ENCODE measurements around the gene KLHL8.

DNA sequence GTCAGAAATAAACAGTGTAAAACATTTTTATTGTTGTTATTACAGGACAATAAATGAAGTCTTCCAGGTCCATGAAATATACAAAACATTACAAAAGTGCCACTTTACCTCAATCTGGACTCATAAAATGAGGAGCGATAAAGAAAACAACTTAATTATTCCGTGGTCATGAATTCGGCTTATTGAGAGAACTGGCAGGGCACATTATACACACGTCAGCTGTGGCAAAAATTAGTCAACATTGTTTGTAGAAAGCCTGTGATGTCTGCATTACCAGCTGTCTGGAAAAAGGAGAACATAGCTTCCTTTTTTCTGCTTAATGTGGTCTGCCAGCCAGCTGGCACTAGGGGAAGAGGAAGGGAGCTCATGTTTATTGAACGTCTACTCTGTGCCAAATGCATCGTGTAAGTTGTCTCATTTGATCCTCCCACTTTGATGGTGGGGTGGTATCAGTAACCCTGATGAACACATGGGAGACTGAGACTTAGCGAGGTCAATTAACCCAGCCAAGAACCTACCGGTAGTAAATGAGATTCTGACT is 367.6 kb downstream of the ARHGAP24 start:
- RRBS = no CpG with 5 or more reads among the region's 8 CpGs

DNA sequence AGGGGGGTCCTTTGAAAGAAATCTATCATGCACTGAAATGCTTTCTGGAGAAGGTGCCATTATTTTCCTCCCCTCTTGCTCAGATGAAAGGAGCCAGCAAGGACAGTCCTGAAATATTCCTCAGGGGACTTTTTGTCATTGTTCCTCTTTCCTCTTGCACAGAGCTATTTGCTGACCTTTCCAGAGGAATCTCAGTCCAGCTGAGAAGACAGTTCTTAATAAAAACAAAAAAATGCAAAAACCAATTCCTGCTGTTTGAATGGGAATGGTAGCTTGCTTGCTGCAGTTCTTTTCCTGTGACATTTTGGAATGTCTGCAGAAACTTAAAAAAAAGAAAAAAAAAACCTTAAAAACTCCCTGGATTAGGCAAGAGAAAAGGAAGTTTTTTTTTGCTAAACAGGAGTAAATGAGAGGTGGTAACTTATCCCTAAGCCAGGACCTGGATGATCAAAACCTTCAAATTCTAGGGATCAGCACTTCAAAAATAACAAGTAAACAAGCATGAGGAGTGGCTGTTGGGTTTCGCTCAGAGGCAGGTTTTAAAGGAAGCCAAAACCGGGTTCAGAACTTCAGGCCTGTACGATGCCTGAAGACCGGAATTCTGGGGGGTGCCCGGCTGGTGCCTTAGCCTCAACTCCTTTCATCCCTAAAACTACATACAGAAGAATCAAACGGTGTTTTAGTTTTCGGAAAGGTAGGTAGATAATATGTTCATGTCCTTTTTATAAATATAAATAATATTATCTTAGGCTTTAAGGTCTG is 429.3 kb downstream of the MAPK10 start:
- RRBS = no CpG with 5 or more reads among the region's 7 CpGs

GRCh38 chr4:85994796-85995781 is 364.8 kb downstream of the MAPK10 start:
- RRBS = no CpG with 5 or more reads among the region's 12 CpGs

DNA sequence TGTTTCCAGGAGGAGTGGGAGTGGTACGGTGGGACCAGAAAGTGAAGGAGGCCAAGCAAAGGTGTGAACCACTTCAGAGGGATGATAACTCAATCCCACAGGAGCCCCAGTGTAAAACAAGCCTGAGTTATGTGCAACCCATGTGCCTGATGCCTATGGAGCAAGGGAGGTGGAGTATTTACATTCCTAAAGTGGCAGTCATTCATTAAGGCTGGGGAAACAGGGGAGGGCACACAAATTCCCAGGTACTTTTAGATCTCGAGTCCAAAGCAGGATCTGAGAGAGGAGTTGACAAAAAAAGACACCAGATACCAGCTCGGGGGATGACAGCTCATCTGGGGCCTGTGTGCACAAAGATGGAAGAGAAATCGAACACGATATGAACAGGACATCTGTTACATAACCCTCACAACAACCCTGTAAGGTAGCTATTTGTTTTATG is 91.7 kb upstream of the MAPK10 start:
- RRBS = no CpG with 5 or more reads among the region's 5 CpGs

DNA sequence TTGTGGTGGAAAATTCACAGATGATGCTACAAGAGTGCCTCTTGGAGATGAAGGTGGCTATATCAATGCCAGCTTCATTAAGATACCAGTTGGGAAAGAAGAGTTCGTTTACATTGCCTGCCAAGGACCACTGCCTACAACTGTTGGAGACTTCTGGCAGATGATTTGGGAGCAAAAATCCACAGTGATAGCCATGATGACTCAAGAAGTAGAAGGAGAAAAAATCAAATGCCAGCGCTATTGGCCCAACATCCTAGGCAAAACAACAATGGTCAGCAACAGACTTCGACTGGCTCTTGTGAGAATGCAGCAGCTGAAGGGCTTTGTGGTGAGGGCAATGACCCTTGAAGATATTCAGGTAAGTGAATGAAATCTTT is 41.7 kb downstream of the SLC10A6 start:
- RRBS = no CpG with 5 or more reads among the region's 3 CpGs

- RRBS = 24% methylated on average over 3 of the region's 18 CpGs
These were observed 1.3 kb downstream of the AFF1 start for GRCh38 chr4:86936046-86936551.

DNA sequence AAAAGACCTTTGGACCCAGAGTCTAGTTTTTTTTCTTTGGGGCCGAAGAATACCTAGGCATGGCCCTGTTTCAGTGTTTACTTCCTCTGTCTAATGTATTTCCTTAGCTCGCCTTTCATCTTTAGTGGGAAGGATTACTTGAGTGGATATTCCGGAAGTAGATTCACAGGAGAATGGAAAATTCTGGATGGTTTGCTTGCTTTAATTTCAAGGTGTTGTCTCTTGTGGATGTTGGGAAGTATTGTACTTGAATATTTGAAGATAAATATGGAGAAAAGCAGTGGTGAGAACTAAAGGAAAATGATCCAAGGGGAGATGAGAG is 1.7 kb downstream of the AFF1 start:
- RRBS = no CpG with 5 or more reads among the region's 3 CpGs

GRCh38 chr4:86960049-86960374 is 25.2 kb downstream of the AFF1 start:
- RRBS = no CpG with 5 or more reads among the region's 5 CpGs

- RRBS = no CpG with 5 or more reads among the region's 5 CpGs
These were observed 47.0 kb downstream of the AFF1 start for GRCh38 chr4:86981730-86982255.

DNA sequence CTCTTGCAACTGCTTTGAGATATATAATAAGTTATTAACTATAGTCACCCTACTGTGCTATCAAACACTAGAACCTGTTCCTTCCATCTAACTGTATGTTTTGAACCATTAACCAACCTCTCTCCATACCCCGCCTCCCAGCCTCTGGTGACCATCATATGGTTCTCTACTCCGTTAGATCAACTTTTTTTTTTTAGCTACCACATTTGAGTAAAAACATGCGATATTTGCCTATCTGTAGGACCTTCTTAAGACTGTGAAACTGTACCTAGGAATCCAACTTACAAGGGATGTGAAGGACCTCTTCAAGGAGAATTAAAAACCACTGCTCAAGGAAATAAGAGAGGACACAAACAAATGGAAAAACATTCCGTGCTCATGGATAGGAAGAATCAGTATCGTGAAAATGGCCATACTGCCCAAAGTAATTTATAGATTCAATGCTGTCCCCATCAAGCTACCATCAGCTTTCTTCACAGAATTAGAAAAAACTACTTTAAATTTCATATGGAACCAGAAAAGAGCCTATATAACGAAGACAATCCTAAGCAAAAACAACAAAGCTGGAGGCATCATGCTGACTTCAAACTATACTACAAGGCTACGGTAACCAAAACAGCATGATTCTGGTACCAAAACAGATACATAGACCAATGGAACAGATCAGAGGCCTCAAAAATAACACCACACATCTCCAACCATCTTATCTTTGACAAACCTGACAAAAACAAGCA is 53.6 kb downstream of the AFF1 start:
- RRBS = no CpG with 5 or more reads among the region's 7 CpGs

GRCh38 chr4:87034813-87035118 is 100.0 kb downstream of the AFF1 start:
- RRBS = no CpG with 5 or more reads among the region's 5 CpGs

- RRBS = no CpG with 5 or more reads among the region's 5 CpGs
These were observed 104.0 kb downstream of the AFF1 start for GRCh38 chr4:87038712-87039279.

GRCh38 chr4:87107875-87108711 is 112.3 kb downstream of the KLHL8 start:
- RRBS = no CpG with 5 or more reads among the region's 8 CpGs

GRCh38 chr4:87114838-87115395 is 105.5 kb downstream of the KLHL8 start:
- RRBS = no CpG with 5 or more reads among the region's 15 CpGs

DNA sequence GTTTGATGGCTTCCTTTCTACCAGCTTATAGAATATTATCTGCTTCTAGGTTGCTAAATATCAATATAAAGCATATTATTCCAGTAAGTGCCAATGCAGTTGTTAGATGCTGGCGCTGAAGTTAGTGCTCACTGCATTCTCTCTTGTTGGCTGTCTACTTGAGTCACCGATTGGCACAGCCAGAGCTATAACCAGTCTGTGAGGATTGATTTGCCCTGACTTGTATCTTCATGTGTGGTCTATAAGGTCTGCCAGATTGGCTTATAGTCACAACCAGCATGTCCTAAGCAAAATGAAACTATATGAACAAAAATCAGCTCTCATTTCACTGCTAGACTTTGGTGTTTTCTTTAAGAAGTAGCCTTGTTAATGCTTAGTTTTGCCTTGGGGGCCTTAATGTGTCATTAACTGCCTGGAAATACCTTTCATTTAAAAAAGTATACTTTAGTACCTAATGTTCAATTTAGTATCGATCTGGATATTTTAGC is 98.7 kb downstream of the KLHL8 start:
- RRBS = no CpG with 5 or more reads among the region's 3 CpGs

DNA sequence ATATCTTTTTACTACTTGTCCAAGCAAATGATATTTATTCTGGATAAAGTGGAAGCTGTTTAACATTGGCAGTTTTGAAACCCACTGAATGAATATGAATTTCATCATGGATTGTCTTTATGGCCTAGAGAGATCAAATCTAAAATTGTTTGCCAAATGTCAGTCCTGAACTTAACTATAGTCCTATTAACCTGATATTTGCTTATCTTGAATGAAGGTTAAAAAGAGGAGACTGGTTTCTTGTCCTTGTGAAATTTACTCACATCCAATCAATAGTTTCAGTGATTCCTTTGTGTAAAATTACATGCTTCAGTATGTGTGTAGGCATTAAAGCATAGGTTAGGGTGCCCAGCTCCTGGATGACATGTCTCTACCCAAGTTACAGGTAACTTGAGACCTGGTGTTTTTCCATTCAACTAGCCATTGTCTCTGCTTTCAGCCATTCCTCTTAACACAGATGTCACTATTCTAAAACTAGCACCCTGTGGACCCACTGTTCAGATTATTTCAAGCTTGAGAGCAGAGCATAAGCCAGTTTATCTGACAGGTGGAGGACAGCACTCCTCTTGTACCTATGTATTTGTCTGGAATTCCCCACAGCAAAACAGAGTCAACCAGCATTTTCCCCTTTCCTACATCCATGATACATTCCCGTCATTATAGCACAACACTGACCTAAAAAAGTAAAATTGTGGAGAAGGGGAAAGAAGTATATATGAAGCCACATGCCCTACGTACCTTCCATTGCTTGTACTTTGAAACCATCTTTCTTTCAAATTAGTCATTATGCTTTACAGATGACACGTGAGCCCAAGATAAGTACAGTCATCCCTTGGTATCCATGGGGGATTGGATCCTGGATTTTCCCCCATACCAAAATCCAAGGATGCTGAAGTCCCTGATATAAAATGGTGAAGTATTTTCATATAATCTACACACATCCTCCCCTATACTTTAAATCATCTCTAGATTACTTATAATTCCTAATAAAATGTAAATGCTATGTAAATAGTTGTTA is 73.5 kb downstream of the KLHL8 start:
- RRBS = no CpG with 5 or more reads among the region's 3 CpGs

GRCh38 chr4:87220272-87220869 is at the start of gene KLHL8:
Gene KLHL8 (minus strand): TSS chr4:87220618.
- RRBS = 3% methylated on average over 21 of the region's 62 CpGs

GRCh38 chr4:87476899-87477362 is 52.2 kb downstream of the SPARCL1 start:
- RRBS = no CpG with 5 or more reads among the region's 3 CpGs

- RRBS = no CpG with 5 or more reads among the region's 8 CpGs
These were observed 27.6 kb downstream of the DMP1 start for GRCh38 chr4:87677551-87678141.

DNA sequence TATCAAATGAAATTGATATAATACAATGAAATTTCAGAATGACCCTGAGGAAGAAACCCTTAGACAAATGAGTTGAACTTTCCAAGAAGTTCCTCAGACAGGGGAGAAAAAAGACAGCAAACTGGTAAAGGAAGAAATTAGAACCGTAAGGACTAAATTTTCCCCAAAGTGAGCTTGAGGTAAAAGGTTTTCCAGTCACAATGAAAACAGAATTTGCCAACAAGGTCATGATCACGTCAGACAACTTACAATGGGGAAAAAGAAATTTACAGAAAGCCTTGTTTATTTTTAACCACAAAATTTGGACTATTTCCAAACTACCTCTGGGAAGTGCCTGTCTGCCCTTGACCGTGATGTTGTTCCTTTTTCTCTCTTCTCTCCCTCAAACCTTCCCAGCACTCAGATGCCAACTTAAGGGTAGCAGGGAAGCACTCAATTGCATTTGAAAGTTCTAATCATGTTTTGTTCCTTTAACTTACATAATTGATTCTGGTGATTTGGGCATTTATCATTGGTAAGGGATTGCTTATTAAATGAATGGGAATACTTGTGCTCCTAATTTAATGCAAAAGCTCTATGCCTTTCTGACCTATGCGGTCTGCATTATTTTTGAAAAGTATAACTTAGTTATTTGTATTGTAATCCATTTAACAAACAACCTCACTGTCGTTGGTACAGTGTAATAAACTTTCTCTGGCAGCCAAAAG is 32.6 kb downstream of the MEPE start:
- RRBS = no CpG with 5 or more reads among the region's 5 CpGs